ENCODE measurements around a stretch of chr9.

DNA sequence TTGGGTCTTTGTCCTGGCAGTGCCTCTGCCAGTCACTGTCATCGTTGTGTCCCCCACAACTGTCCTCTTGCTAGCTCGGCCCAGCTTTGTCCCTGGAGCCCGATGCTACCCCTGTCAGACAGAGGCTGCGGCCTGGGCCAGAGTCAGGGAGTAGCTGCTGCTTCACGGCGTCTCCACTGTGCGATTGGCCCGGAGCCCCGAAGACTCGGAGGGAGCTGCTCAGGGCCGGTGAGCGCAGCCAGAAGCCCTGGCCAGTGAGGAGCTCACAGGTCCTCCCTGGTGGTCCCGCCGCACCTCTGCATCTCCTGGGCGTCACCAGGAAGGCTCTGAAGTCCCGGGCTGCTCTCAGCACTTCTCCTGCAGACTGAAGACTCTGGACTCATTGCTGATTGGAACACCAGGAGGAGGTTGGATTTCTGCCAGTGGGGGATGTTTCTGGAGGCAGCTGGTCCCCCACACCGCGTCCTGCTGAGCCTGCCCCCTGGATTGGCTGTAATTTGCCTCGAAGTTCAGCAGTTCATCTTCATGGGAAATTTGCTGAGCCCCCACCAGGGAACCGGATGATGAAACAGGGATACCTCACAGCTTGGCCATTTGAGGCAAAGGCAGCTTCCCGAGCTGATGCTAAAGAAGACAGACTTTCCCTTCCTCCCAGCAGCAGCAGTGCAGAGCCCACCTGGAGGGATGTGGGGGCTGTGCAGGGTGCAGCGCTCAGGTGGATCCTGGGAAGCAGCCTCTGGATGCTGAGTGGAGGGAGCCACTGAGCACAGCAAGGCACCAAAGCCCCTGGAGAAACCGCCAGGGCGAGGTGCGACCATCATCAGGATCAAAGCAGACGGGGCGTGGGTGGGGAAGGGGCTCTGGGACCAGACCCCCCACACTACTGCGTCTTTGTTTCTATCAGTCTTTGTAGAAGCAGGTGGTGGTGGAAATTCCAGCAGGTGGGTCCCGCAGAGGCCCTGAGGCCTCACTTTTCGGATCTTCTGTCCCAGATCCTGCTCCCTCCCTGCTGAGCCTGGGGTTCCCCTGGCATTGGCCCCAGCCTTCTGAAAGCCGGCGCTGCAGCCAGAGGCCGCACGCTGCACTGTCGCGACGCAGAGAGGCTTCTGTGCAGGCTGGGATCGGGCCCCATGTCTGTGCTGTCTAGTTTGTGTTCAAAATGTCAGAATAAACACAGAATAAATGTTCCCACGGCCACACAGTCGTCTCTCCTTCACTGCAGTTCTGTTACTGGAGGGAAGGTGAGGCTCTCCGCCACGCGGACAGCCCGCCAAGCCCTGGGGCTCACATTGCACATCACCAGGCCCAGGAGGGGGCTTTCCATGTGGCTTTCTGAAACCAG, 45.9 kb downstream of the USP20 start:
- PRO-cap = no peak
- RAMPAGE, long total RNA, 2 experiments = no peak in any of the 2 experiments

GRCh38 chr9:129888333-129889466, 53.4 kb downstream of the USP20 start:
- PRO-cap = no peak
- RAMPAGE, long total RNA, 2 experiments = no peak in any of the 2 experiments

GRCh38 chr9:129919841-129920133, 84.5 kb downstream of the USP20 start:
- PRO-cap = no peak
- RAMPAGE, long total RNA, 2 experiments = no peak in any of the 2 experiments

DNA sequence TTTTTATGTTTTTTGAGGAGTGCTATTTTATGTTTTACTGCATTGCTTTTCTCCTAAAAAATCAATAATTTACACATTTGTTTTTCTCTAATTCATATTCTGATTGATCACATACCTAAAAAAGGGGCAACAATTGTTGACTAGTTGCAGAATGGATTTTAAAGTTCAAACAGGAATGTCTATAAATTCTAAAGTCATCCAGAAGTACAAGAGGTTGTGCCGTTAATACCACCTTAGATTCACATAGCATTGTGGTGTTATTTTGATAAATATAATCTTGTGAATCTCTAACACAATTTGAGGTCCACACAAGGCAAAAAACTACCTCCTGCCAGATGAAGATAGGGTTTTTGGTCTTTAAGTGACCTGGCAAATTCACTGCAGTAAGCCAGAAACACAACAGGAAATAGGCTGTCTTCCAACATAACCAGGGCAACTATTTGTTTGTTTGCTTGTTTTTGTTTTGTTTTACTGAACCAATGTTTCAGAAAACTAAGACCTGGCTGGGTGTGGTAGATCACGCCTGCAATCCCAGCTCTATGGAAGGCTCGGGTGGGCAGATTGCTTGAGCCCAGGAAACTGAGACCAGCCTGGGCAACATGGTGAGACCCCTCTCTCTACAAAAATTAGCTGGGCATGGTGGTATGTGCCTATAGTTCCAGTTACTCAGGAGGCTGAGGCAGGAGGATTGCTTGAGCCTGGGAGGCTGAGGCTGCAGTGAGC, 95.4 kb downstream of the USP20 start:
- PRO-cap = no peak
- RAMPAGE, long total RNA, 2 experiments = no peak in any of the 2 experiments

GRCh38 chr9:129978392-129978681, 64.7 kb downstream of the FNBP1 start:
- PRO-cap = no peak
- RAMPAGE, long total RNA, 2 experiments = no peak in any of the 2 experiments

- PRO-cap = no peak
- RAMPAGE, long total RNA, 2 experiments = no peak in any of the 2 experiments
These were observed 44.0 kb upstream of the NCS1 start for GRCh38 chr9:130128217-130128622.

GRCh38 chr9:130128623-130129496, 43.3 kb upstream of the NCS1 start:
- PRO-cap = bidirectional peak, plus-strand start at chr9:130128949, minus-strand start at chr9:130128855
- RAMPAGE, long total RNA, 2 experiments = no peak in any of the 2 experiments

- PRO-cap = bidirectional peak, plus-strand start at chr9:130187405, minus-strand start at chr9:130187319
- RAMPAGE, long total RNA, 2 experiments = no peak in any of the 2 experiments
These were observed 15.0 kb downstream of the NCS1 start for GRCh38 chr9:130187017-130187802.

GRCh38 chr9:130194160-130194643, 22.0 kb downstream of the NCS1 start:
- PRO-cap = unidirectional peak, plus-strand start at chr9:130194296
- RAMPAGE, long total RNA, 2 experiments = no peak in any of the 2 experiments

GRCh38 chr9:130212436-130212917, 40.3 kb downstream of the NCS1 start:
- PRO-cap = unidirectional peak, minus-strand start at chr9:130212636
- RAMPAGE, long total RNA, 2 experiments = no peak in any of the 2 experiments

- PRO-cap = no peak
- RAMPAGE, long total RNA, 2 experiments = no peak in any of the 2 experiments
These were observed 2.3 kb downstream of the HMCN2 start for GRCh38 chr9:130267796-130268396.

DNA sequence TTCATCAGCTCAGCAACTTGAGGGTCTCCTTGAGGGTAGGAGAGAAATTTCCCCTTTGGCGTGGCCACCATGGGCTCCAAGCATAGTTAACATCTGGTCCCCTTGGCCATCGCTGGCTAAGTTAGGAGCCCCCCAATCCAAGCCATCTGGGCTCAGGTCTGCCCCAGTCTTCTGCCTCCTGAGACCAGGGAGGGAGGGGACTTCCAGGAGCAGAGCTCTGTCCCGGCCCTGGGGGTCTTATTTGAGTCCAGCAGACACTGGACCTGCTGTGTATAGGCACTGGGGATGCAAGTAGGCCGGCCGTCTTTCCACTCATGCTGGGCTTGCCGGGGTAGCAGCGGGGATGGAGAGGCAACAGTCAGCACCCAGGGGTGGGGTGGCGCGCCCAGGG, 88.6 kb downstream of the HMCN2 start:
- PRO-cap = no peak
- RAMPAGE, long total RNA, 2 experiments = no peak in any of the 2 experiments

DNA sequence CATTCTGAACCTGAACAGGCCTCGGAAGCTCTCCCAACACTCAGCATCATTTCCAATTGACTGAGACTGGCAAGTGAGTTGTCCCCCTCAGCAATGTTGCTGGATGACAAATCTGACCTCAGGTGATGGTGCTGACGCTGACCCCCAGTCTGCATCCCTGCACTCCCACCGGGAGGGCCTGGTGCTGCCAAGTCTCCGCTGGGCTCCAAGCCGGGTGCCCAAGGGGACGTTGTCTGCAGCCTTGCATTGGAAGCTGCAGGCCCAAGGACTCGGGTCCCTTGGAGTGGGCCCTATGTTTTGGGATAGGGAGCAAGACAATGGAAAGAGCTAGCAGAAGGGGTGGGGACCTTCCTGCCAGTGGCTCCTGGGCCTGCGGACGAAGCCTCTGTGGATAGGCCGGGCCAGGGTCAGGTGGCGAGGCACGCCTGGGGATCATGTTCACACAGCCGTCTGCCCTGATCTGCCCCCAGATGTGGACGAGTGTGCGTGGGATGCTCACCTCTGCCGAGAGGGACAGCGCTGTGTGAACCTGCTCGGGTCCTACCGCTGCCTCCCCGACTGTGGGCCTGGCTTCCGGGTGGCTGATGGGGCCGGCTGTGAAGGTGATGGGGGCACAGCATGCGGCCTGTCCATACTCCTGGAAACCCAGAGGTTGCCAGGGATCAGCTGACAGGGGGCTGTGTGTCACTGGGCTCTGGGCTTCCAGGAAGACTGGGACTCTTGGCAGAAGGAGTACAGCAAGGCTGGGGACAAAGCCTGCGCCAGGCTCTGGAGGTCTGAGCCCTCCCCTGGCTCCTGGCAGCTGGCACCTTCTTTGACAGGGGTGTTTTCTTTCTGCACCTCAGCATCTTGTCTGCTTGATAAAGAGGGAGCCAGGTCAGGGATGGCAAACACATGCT, 16.6 kb upstream of the ASS1 start:
- PRO-cap = no peak
- RAMPAGE, long total RNA, 2 experiments = no peak in any of the 2 experiments

DNA sequence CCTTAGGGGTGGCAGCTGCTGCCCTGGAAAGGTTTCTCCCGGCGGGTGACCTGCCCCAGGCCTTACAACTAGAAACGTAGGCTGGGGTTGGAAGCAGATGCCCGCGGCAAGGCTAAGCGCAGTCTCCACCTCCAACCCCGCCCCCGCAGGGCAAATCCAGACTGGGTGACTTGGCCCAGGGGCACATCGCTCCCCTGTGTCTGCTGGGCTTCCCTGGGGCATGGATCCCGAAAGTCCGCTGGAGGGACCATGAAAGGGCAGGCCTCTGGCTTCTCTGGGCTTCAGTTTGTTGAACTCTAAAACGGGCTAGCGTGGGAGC, 11.9 kb upstream of the ASS1 start:
- PRO-cap = no peak
- RAMPAGE, long total RNA, 2 experiments = no peak in any of the 2 experiments

- PRO-cap = no peak
- RAMPAGE, long total RNA, 2 experiments = no peak in any of the 2 experiments
These were observed 1.6 kb downstream of the ASS1 start for GRCh38 chr9:130446076-130447049.

DNA sequence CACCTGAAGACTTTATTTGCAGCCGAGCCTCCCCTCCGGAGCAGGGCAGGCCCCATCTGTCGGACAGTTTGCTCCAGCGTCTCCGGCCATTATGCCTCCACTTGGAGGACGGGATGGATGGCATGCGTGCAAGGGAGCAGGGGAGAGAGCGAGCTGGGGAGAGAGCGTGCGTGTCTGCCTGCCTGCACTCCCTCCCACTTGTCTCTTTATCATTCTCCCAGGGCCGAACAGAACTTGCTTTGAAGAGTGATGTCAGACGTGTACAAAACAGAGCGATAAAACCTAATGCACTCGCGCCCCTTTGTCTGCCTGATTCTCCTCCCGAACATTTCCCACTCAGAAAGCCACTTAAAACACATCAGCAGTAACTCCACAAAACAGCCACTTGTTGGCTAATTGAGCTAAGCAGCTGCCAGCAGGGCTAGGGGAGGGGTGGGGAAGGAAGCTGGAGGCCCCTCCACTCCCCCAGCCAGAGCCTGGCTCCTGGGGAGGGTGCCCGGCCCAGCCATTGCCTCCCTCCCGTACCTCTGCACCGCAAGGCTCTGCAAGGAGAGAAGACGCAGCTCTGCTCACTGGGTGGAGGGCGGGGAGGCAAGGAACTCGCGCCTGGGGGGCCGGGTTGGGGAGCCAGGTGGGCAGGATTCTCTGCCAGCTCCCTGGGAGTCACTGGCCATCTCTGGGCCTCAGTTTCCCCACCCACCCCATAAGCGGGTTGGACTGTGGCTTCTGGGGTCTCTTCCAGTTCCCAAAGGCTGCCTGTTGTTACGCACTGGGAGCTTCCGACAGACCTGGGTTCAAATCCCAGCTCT, 43.3 kb upstream of the FUBP3 start:
- PRO-cap = no peak
- RAMPAGE, long total RNA, 2 experiments = no peak in any of the 2 experiments

DNA sequence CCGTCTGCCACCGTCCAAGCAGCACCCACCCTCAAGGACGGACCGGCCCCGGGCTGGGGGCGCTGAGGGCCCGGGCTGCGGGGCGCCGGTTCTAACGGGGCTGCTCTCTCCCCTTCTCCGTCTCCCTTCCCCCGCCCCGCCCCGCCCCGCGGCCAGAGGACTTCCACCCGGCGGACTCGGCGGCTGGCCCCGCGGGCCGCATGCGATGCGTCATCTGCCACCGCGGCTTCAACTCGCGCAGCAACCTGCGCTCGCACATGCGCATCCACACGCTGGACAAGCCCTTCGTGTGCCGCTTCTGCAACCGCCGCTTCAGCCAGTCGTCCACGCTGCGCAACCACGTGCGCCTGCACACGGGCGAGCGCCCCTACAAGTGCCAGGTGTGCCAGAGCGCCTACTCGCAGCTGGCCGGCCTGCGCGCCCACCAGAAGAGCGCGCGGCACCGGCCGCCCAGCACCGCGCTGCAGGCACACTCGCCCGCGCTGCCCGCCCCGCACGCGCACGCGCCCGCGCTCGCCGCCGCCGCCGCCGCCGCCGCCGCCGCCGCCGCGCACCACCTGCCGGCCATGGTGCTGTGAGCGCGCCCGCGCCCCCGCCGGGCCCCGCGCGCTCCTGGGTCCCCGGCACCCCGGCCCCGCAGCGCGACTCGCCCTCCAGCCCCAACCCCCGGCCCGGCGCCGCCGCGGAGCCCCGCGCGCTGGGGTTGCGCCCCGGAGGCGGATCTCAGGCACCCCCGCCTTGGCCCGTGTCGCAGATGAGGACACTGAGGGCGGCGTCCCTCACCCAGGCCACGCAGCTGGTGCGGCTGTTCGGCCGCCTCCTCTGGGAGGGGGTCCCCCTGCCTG, 12.3 kb upstream of the EXOSC2 start:
- PRO-cap = unidirectional peak, minus-strand start at position 230 of the sequence
- RAMPAGE, long total RNA, 2 experiments = no peak in any of the 2 experiments

DNA sequence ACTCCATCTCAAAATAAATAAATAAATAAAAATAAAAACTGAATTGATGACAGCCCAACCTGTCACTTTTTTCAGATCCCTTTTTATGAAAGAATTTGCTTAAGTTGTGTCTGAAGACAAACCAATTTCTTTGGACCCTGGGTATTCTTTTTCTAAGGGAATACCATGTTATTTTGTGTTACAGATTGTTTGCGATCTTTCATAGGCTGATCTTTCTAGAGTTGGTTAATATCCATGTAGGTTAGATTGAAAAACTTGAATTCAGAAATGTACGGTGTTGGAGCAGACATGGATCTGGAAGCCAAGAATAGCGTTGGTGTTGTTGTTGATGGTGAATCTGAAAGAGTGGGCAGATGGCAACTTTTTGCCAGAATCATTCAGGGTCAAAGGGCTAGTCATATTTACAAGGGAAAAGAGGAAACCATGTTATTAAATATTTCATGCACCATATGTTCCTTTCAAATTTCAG, 26.0 kb downstream of the EXOSC2 start:
- PRO-cap = no peak
- RAMPAGE, long total RNA, 2 experiments = no peak in any of the 2 experiments

DNA sequence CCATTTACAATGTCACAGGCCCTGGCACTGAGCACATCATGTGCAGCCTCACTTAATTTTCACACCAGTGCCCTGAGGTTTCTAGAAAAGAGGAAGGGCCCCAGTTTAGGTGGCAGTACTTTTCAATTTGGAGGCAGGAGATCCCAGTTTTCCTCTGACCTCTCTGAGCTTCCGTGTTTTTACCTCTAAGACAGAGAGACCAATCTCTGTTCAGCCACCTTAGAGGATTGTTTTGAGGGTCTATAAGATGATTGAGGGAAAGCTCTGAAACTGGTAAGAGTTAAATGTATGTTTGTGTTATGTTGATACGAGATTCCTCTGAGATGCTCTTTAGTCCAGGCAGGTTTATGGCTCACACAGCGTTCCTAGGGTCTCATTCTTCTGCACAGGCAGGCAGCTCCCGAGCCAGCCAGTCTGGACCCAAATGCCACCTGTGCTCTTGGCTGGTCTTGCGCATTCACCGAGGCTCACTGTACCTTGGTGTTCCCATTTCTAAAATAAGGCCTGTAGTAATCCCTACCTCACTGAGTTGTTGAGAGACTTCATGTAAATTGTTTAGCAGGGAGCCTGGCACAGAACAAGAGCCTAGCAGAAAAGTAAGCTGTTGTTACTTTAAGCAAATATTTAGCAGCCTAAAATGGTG, 4.6 kb downstream of the ABL1 start:
- PRO-cap = no peak
- RAMPAGE, long total RNA, 2 experiments = no peak in any of the 2 experiments

DNA sequence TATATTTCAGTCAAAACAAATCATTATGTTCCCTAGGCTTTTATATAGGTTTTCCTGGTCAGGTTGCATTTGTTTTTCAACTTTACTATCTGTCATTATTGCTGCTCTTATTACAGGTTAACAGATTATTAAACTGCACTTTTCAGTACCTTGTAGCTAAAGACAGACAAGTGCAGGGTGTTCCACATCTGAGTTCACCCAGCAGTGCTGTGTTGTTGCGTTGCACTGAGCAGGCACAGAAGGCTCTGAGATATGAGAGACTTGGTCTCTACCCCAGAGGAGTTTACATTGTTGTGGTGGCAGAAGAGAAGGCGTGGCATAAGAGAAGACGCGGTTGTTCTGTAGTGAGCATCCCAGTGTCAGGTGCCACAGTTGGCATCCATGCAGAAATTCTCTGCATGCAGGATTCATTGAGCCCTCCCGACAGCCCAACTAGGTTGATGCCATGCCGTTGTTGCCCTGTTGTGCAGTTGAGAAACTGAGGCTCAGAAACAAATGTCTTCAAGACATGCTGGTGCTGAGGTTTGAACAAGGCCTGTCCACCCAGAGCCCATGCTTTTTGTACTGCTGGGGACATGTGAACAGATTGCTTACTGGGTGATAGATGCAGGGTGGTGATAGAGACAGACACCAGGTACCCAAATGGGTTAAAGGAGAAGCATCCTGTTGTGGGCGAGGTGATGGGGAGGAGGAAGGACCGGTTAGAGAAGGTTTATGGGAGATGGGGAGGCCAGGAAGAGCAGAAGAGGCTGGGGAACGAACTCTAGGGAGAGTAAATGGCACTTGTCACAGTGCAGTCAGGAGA, 8.1 kb downstream of the ABL1 start:
- PRO-cap = no peak
- RAMPAGE, long total RNA, 2 experiments = no peak in any of the 2 experiments